Hematopoietic multipotent progenitor cell (in vitro differentiated cells): ENCODE measurements around a stretch of chr9.

GRCh38 chr9:112176475-112177069 is 1.5 kb upstream of the SUSD1 start:
- CAGE, long polyA plus RNA = no peak

- CAGE, long polyA plus RNA = no peak
These were observed 29.2 kb upstream of the SUSD1 start for GRCh38 chr9:112204326-112204670.

- CAGE, long polyA plus RNA = no peak
These were observed 24.3 kb downstream of the PTBP3 start for GRCh38 chr9:112309002-112309614.

- CAGE, long polyA plus RNA = no peak
These were observed 1.2 kb upstream of the HSDL2 start for GRCh38 chr9:112378580-112379263.

- CAGE, long polyA plus RNA = no peak
These were observed 24.0 kb downstream of the KIAA1958 start for GRCh38 chr9:112510556-112511132.

- CAGE, long polyA plus RNA = no peak
These were observed 12.9 kb upstream of the SNX30 start for GRCh38 chr9:112737667-112738146.

- CAGE, long polyA plus RNA = no peak
These were observed 5.1 kb downstream of the SNX30 start for GRCh38 chr9:112755677-112756066.

- CAGE, long polyA plus RNA = no peak
These were observed 11.5 kb downstream of the SNX30 start for GRCh38 chr9:112762172-112762371.

DNA sequence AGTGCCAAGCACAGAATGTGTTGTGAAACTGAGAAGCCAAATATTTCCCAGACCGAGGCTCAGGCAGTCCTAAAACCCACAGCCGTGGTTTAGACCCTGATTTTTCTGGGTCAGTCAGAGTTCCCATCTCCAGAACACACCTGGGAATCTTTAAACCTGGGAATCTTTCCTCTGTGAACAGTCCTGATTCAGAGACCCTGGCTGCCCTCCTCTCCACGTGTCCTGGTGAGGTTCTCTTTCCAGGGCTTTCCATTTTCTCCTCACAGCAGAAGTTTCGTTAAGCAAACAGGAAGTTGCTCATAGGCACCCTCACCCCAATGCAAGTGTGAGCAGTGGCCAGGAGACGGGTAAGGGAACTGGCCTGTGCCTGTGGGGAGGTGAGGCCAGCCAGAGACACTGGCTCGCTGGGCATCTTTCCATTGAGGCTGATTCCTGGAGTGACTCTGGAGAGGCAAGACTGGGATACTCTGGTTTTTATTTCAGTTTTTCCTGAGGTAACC is 28.6 kb downstream of the SLC46A2 start:
- CAGE, long polyA plus RNA = no peak

DNA sequence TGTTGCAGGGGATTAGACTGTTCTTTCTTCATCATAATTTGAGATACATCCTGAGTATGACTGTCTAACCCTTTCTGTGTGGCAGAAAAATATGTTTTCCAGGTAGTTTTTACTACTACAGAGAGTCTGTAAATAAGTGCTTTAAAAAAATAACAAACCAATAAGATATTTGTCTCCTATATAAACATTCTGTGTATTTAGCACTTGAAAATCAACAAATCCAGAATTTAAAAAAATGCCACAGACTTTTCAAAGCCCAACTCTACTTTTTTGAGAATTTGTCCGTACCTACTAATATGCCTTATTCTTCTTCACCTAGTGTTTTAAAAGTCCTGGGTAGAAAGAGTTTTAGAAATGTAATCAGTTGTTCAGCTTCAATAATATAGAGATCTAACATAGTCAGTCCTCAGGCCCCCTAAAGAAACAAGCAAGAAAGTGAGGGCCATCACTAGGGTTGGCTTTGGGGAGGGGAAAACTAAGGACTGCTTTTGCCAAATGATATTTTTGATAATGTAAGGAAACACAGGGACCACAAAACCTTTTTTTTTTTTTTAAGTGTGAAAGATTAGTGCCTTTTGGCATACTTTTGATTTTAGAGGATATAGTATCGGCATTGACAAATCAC is 17.5 kb downstream of the SLC46A2 start:
- CAGE, long polyA plus RNA = no peak

GRCh38 chr9:113131777-113132095 is 19.1 kb upstream of the SLC31A2 start:
- CAGE, long polyA plus RNA = no peak

DNA sequence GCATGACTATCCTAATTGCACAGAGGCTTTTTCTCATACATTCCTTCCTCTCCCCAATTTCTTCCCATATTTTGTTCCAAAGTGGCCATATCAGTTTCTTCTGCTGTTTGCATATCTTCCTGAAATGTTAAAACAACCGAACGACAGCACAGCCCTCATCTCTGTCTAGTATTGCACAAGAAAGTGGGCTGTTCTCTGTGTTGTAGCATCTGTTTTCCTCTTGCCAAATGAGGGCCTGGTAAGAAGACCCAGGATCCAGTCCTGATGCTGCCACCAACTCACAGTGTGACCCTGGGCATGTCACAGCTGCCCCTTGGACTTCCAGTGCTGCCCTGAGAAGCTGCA is 4.1 kb downstream of the SLC31A2 start:
- CAGE, long polyA plus RNA = no peak

DNA sequence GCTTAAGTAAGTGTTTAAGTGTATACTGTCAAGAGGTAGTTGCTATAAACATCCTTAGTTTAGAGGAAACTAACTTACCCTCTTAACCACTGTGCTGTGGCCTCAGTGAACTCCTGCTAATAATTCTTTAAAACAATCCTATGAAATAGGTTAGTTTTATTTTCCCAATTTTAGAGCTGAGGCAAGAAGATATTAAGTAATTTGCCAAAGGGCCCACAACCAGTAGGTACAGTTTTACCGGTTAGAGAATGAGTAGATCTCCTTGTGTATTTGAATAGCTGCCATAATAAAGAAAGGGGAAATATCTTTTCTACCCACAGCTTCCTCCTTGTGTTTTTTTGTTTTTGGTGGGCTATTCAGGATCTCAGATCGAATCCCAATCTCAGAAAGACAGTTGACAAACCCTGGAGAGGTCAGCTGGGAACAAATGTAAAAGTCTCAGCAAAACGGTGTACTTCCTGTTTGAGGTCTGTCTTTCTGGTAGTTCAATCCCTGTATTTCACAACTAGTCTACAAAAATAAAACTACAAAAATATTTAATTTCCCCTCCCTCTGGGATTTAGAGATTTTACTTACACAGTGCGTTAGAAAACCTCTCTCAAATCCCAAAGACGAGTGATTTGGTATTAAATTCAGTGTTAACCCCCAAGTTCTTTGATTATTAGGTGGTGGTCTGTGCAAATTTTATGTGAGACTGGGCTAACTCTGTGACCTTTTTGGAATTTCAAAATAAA is 11.8 kb downstream of the SLC31A1 start:
- CAGE, long polyA plus RNA = no peak

DNA sequence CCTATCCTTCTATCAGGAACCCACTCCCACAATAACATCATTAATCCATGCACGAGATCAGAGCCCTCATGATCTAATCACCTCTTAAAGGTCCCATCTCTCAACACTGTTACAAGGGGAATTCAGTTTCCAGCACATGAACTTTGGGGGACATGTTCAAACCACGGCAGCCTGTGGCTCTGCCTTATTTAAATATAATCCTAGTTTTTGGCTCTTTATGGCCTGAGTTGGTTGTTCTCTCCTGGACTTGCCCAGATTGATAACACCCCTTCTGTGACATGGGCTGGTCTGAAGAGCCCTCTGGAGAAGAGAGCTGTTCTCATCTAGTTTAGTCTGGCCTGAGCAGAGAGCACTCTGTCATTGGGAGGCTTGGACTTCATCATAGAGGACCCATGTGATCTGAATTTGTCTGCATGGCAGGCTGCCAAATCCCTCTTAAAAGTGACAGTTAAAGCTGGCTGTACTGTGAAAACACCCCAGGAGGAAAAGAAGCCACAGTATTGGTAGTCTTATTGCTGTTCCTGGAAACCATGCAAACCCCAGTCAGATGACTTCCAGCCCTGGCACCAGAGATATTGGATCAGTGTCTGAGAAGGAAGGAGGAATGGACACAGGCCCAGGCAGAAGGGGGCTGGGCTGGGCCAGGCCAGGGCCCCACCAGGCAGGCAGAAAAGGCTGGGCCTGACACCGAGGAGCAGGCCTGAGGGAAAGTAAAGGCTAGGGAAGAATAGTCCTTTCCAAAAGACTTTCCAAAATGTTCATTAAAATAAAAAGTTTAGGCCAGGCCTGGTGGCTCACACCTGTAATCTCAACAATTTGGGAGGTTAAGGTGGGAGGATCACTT is 3.7 kb upstream of the WDR31 start:
- CAGE, long polyA plus RNA = no peak

DNA sequence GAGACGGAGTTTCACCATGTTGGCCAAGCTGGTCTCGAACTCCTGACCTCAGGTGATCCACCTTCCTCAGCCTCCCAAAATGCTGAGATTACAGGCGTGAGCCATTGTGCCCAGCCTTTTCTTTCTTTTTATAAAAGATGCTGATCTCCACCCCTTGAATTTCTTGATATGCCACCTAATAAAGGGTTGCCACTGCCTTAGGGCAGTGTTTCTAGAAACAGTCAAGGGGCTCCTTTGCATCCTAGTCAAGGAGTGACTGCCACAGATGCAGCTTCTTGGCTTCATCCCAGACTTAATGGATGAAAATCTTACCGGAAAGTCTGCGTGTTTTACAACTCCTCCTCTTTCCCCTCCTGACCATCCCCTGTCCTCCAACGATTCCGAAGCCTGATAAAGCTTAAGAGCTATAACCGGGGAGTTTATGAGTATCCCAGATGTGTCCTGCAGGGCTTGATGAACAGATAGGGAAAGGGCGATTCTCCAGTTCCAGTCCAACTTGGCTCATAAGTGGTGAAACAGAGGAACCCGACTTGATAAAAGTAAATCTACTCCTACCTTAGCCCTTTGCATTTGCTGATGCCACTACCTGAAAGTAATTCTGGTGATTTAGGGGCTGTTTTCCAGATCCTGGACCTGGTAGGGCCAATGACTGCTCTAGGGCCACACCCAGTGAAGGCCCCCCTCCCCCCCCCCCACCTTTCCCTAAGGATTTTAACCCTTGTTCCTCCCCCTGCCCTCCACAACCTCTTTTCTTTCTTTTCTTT is 2.9 kb upstream of the BSPRY start:
- CAGE, long polyA plus RNA = no peak

DNA sequence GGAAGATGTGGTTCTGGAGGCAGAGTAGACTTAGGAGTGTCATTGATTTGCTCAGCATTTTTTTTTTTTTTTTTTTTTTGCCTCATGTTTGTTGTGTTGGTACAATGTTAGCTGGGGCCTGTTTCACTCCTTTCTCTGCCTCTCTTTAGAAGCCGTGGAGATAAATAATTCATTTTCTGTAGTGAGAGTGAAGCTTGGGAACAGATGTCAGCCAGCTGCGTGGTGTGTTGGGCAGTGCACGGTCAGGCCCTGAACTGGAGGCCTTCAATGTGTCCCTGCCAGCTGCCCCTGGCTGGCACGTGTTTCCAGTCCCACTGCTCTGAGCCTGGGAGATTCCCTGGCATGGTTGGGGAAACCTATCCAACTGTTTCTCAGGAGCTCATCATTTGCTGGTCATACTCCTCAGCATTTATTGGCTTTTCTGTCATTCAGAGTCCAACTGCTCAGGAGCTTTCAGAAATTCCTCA is 5.5 kb downstream of the RGS3 start:
- CAGE, long polyA plus RNA = no peak

DNA sequence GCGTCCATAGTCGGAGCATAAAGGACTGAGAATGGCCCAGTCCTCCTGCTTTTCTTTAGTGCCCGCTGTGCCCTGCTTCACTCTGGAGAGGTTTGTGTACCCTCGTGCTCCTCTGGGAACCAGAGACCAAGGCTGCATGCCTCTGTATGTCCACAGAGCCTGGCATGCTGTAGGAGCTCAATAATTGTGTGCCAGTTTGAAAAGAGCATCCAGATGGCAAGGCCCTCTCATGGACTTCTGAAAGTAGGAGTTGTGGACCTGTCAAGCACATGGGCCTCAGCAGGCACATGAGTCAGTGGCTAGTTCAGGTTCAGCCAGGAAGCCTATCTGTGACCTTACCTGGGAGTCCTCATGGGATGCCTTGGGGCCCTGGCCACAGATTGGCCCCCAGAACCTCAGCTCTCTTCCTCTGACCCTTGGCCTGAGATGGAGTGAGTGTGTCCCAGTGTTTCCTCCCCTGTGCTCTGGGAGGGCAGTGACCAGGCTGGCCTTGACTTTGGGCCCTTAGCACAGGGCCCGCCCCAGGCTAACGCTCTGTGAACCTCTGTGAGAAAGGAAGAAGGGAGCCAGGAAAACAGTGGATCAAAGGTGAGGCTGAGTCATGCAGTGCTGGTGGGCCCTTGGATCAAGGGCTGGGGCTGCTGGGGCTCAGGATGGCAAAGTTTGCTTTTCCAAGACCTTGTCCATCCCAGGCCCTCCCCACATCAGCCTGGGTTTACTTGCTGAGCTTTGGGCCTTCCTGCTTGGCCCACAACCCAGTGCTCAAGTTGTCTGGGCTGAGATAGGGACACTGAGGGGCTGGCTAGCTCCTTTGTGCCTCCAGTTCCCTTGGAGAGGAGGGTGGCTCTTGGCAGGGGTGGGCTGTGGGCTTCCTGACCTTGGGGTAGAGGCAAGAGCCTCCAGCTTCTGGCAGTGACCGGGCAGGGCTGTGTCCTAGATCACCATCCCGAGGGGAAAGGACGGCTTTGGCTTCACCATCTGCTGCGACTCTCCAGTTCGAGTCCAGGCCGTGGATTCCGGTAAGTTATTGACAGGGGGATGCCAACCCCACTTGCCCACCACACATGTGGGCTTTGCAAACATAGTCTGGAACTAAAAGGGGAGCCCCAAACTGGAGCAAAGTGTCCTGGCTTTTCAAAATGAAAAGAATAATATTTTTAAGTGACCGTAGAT is 41.4 kb downstream of the RGS3 start:
- CAGE, long polyA plus RNA = no peak

GRCh38 chr9:113527960-113528577 is 64.5 kb downstream of the RGS3 start:
- CAGE, long polyA plus RNA = no peak

GRCh38 chr9:113573393-113573842 is 109.9 kb downstream of the RGS3 start:
- CAGE, long polyA plus RNA = no peak

DNA sequence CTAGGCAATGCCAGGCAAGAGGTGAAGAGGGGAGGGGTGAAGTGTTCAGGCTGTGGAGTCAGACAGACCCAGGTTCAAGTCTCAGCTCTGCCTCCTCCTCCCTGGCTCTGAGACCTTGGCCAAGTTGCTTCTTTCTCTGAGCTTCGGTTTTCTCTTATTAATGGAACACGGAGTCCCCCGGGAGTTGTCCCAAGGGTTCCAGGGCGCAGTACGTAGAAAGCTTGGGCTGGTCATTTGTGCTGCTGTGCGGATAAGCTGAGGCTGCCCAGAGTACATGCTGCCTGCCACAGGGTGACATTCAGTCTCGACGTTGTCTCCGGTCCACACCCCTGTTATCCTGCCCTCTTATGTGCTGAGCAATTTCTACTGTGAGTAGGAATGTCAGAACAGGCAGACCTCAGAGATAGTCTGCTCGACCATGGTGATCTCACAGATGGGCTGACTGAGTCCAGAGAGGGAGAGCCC is 123.8 kb downstream of the RGS3 start:
- CAGE, long polyA plus RNA = no peak